GM12891 (cell line): ENCODE measurements around the genes DOCK8 and DMRT3.

DNA sequence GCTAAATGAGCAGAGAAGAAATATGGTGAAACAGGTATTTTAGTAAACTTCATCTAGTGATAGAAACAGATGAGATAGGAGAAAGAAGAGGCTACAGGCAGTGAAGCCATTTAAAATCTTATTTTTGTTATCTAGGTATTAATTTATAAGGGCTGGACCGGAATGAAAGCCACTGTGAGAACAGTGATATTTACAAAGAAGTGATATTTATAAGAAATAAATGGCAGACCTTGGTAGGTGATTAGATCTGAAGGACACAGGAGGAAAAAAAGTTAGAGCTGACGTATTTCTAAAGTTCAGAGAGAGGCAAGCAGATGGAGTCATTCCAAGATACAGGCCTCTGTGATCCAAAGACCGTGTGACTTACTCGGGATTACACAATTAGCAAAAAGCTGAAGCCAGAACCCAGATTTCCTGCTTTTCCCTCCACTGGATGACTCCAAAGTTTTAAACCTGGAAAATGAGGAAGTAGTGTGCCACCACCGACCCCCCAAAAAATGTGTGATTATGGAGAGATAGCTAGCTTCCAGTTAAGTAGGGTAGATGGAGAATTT is 3.2 kb upstream of the DOCK8 start:
- RRBS: no CpG with 5 or more reads among the region's 5 CpGs

DNA sequence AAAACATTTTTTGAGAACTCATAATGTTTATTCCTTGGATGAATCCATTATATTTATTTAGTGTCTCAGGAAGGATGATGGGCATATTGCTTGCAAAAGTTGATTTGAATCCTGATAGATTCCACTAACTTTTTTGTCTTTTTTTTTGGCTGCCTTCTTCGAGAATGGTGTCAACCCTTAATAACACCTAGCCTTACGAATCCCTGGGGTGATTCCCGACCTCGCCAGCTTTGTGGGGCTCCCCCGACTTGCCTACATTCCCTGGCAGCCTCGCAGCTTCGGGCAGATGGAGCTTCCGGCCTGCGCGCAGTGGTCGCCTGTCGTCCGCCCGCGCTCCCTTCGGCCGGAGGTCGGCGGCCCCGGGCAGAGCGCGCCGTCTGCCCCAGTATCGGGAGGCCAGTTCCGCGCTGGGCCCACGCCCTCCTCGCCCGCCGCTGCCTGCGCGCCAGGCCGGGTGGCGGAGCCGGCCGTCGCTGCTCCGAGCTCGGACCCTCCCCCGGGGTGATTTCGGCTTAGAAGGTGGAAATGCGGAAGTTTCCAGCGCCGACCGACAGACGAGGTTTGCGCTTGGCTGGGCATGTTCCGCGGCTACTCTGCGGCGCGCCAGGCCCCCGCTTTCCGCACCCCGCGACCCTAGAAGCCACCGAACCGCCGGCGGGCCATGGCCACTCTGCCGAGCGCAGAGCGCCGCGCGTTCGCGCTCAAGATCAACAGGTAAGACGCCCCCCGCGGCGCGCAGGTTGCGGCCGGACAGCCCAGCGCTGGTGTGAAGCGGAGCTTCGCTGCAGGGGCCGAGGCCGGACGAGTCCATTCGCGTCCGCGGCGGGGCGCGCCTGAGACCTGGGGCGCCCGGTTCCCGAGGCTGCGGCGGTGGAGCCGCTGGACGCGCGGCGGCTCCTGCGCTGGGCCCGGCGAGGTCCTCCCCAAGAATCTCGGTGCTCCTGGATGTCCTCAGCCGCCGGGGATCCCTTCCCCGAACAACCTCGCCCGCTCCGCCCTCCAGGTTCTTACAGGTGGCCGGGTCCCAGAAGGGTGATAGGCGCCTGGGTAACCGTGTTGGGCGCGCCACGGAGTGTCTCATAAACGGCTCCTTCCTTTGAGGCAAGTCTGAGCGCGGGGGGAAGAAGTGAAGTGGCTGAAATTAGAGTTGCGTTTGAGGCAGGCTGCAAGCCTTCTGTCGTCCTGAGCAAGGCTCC is at the start of gene DOCK8:
Gene DOCK8 (plus strand): TSS at position 550 of the 1,196 bp plus-strand sequence.
- RRBS: 1% methylated on average over 50 of the region's 119 CpGs

DNA sequence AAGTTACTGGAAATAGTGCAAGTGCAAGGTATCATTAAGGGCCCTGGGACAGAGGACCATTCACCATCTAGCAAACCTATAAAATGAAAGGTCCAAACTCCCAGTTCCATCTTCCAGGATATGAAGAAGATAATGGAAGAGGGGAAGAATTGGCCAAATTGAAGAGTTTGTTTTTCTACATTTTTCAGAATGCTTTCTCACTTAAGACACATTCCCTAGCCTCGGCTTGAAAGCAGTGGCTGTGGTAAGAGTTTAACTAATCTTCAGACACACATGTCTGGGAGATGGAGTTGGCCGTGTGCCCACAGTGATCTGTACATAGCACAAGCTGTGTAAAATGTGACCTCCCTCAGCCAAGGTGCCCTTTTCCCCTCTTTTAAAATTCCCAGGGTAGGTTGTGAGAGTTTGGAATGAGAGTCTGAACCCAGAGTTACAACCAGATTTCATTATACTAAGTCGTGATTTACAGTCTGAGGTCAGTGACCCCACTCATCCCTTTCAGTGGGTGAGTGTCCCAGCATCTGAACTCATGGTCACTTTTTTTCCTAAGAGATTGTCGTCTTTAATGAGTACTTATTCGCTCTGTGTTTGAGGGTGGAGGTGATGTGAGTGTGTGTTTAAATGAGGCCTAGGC is 59.5 kb upstream of the KANK1 start:
- RRBS: no CpG with 5 or more reads among the region's 5 CpGs

GRCh38 chr9:469200-469572 is 35.3 kb upstream of the KANK1 start:
- RRBS: no CpG with 5 or more reads among the region's 11 CpGs

DNA sequence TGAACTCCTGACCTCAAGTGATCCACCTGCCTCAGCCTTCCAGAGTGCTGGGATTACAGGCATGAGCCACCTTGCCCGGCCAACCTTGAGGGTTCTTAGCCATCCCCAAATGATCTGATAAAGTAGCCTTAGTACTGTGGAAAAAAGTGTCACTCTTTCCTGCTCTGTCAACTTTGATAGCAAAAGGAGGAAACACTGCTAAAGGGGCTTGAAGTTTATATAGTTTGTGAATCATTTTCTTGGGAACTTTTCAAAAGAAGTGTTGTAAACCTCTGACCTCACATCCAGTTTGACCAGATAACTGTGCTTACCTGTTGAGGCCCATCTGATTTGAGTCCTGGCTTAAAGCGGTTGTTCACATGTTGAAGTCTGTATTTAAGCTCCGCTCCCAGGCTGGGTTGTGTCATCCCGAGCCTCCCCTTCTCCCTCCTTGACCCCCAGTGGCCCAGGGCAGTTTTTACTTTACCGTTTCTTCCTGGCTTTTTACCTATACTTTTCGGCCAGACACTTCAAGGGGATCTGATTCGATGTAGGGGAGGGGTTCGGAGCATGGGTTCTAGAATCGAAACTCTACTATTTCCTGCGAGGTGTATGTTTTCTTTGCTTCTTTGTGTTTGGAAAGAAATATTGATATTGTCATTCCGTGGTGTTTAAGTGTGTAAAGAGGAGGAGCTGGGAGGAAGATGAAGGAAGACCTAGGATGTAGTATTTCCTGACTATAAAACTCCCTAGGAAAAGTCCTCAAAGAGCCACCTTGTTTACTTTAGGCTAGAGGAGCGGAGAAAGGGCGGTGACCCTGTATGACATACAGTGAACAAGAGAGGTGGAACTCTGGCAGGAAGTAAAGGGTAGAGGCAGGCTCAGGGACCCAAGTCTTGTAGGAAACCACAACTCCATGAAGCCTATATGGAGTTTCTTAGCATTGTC is 13.7 kb downstream of the KANK1 start:
- RRBS: no CpG with 5 or more reads among the region's 13 CpGs

- RRBS: no CpG with 5 or more reads among the region's 9 CpGs
These were observed 53.1 kb downstream of the KANK1 start for GRCh38 chr9:557251-558281.

DNA sequence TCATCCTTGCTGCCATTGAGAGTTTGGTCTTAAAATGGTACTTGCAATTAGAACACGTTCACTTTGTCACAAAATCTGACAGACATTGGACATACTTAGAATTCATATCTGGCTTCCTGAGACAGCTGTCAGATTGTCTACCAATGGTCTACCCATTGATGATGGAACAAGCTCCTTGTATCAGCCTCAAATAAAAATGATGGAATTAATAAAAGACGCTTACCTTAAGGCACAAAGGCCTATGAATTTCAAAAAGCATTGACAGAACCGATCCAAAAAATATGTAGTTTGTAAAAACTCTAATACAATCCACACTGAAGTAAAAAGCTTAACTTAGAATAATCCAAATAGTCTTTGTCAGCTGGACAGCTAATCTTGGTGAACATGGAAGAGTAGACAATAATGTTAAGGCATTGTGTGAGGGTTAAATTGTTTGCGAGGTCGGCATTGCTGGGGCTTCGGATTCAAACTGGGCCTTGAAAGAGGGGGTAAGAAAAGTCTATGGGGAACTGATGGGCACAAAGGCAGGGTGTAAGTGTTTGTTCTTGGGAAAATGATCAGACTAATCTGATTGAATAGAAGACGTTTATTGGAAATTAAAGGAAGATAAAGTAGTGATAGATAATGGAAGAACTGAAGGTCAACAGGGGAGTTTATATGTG is 80.9 kb downstream of the KANK1 start:
- RRBS: no CpG with 5 or more reads among the region's 7 CpGs

GRCh38 chr9:585928-586556 is 81.5 kb downstream of the KANK1 start:
- RRBS: no CpG with 5 or more reads among the region's 4 CpGs

DNA sequence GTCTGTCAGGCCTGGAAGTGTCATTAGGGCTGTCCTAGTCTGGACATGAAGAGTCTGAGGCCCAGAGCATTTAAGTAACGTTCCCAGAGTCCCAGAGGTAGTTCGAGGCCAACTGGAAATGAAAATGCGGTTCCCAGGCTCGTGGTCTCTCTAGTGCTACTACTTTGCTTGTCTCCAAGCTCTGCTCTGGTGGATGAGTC is 148.6 kb downstream of the KANK1 start:
- RRBS: no CpG with 5 or more reads among the region's 4 CpGs

DNA sequence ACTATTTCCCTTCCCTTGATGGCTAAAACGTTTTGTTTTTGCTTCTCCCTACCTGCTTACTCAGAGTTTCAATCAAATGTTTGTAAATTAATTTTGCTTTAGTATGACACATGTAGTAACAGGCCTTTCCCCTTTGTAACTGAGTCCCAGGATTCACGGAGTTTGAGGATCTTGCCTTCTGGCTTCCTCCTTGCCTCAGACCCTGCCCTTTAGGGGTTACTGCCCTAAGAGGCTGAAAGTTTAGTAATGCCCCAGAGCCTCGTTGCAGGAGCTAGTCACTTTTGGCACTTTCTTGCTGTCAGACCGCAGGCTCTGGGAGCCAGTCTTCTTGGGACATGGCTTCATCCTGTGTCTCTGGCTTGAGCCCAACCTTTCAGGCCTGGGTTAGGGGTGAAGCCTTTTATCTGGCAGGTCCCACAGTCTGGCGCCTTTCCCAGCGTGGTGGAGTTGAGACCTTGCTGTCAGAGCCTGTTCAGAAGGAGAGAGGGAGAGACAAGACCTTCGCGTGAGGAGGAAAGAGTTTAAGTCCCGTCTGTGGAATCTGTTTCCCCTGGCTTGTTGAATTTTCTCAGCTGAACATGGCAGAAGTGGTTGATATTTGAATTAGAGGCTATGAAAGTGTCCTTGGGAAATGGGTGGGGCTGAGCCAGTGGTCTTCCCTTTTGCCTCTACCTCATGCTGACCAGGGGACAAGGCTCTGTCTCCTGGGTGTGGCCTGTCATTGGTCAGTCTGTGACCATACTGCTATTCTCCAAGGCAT is 151.5 kb downstream of the KANK1 start:
- RRBS: no CpG with 5 or more reads among the region's 9 CpGs

DNA sequence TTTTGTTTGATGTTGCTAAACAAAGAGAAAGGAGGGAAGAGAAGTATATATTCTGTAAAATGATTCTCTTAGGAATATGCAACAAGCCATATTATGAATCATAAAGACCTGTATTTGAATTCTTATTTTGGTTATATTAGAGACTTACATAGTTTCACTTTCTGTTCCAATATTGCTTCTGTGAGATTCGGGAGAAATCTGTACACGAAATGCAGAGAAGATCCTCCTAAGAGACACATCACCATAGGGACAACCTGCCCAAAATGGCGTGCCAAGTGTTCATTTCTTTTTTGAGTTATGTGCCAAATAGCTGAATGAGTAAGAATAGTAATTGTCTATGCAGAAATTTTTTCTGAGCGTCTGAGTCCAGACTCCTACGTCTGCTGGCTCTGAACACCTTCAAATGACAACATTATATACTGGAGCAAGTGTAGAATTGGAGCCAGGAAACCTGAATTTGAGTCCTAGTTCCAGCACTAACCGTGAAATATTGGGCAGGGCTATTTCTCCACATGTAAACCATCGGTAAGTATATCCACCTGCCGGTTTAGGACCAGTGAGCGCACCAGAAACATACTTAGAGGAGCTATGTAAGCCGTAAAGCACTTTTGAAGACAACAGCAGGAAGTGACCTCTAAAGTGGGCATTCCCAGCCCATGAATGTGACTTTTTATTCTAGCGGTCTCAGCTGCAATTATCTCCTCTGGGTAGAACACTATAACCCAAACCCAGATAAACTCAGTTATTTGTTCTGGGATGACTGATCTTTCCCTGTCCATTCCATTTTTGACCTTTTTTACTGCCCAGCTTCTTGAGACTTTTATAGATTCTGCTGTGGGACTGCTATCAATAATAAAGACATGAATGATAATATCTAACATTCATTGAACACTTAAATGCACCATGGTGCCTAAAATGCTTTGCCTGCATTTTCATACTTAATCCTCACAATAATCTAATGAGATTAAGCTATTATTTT is 163.8 kb upstream of the DMRT1 start:
- RRBS: no CpG with 5 or more reads among the region's 11 CpGs

DNA sequence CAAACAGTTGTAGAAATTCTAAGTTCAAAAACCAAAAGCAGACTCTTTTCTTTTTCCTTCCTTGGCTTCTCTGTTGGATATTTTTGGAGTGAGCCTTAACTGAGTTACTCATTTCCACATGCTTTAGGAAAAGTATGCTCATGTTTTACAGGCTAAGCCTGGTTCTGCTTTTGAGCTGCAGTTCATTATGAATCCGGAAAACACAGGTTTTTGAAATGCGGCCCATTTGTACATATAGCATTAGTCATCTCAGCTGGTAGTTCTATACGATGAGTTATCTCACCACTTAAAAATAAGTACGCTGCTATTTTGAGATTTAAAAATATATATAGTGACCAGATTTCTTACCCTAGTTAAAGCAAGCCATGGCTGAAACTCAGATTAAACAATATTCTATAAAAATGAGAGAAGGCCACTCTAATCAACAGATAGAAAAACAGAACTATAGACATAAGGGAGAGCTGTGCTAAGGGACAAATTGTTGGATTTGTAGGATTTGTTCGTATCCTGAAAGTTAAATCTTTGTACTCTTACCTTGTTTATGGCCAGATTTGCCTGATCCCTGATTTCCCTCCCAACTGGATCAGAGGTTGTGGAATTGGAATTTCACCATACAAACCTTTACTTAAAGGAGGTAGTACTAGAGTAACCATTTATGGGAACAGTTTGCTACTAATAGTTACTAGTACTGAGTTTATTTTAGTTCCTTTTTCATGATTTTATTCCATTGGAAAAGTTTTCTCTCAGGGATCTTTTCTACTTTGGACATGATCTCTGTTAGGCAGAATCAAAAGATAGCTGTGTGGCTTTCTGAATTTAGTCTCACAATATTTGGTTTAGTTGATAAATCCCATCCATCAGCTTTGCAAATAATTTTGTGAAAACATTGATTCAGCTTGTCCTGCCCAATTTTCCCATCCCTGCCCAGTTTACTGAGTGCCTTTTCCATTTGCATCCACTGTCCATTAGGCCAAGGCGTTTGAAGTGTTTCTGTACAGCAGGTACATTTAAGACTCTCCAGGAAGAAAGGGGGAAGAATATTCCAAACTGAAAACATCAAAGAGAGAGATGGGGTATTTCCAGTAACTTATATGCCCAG is 156.2 kb upstream of the DMRT1 start:
- RRBS: no CpG with 5 or more reads among the region's 6 CpGs

DNA sequence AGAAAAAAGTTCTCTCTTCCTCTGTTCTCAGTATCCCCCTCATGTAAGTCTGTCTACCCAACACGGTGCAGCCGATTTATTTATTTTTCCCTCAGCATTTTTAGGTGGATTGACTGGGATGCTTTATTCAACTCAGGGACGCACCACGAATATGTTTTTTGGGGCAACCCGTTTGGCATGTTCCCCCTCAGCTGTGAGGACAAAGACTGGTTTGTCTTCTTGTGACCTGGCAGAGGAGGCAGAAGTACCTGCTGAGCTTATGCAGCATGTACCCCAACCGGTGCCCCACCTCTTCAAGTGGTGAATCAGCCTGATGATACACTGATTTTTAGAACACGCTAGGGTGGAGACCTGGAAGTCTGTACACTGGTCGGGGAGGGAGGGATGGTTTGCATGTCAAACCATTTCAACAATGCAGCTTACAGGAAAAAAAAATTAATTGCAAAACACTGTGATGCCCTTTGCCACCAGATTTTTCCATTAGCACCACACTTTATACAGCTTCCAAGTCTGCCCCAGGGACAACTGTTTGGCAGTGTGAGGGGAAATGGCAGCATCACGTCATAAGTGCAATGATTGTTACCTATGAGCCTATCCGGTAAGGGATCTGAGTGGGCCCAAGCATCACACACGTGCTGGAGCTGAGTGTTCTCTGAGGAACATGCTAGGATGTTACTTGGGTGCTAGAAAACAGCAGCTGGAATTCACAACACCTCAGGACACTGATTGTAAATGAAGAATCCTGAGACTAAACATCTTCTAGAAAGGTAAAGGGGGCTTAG is 155.2 kb upstream of the DMRT1 start:
- RRBS: no CpG with 5 or more reads among the region's 11 CpGs

DNA sequence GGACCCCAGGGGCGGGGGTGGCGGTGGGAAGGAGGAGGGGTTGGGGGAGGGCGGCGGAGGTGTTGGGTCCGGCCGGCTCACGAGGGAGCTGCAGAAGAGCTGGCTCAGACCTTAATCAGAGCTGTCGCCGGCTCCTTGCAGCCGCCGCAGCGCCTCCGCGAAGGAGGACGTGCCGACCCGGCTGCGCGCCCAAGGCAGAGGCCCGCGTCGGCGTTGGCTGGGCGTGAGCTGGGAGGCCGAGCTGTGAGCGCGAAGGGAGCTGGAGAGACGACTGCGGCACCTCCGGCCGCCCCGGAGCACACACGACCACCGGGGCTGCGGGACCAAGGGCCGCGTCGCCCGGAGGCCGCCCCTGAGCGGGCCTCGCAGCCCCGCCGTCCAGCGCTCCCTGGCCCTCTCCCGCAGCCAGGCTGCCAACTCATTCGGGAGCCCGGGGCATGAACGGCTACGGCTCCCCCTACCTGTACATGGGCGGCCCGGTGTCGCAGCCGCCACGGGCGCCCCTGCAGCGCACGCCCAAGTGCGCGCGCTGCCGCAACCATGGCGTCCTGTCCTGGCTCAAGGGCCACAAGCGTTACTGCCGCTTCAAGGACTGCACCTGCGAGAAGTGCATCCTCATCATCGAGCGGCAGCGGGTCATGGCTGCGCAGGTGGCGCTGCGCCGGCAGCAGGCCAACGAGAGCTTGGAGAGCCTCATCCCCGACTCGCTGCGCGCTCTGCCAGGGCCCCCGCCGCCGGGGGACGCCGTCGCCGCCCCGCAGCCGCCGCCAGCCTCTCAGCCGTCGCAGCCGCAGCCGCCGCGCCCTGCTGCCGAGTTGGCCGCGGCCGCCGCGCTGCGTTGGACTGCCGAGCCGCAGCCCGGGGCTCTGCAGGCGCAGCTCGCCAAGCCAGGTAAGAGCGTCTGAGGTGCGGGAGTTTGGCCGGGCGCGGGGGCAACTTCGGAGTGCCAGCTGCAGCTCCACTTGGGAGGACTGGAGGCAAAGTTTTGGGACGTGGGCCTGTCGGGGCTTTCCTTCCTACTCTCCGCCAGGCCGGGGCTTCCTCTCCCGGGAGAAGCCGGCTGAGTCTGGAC is at the start of gene DMRT3:
Gene DMRT3 (plus strand): TSS at position 91 of the 1,072 bp plus-strand sequence.
- RRBS: 7% methylated on average over 32 of the region's 118 CpGs

DNA sequence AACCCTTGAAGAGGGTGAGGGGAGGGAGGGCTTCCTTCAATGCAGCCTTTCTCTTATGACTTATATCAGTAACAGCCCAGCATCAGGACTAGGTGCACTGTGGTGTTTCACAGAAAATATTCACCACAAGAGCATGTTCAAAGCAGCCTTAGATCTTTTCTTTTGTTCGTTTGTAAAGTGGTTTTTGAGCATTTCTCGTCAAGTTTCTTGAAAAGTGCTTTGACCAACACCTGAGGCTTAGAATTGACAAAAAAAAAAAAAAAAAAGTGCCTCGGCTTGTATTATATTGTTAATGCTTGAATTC is 4.1 kb downstream of the SMARCA2 start:
- RRBS: no CpG with 5 or more reads among the region's 3 CpGs

DNA sequence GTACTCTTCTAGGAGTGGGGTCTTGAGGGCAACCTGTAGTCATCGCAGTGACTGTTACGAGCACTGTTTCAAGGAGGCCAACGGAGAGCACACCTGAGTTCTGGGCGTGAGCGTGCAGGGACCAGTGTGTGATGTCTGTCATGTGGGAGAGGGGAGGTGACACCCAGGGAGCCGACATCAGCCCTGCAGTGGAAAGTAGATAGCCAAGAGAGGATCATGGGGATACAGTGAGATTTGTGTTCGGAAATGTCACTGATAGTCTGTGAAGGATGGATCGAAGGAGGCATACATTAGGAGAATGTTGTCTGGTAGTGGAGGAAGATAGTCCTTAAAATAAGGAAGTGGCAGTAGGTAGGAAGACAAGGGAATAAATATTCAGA is 157.5 kb downstream of the SMARCA2 start:
- RRBS: no CpG with 5 or more reads among the region's 8 CpGs

DNA sequence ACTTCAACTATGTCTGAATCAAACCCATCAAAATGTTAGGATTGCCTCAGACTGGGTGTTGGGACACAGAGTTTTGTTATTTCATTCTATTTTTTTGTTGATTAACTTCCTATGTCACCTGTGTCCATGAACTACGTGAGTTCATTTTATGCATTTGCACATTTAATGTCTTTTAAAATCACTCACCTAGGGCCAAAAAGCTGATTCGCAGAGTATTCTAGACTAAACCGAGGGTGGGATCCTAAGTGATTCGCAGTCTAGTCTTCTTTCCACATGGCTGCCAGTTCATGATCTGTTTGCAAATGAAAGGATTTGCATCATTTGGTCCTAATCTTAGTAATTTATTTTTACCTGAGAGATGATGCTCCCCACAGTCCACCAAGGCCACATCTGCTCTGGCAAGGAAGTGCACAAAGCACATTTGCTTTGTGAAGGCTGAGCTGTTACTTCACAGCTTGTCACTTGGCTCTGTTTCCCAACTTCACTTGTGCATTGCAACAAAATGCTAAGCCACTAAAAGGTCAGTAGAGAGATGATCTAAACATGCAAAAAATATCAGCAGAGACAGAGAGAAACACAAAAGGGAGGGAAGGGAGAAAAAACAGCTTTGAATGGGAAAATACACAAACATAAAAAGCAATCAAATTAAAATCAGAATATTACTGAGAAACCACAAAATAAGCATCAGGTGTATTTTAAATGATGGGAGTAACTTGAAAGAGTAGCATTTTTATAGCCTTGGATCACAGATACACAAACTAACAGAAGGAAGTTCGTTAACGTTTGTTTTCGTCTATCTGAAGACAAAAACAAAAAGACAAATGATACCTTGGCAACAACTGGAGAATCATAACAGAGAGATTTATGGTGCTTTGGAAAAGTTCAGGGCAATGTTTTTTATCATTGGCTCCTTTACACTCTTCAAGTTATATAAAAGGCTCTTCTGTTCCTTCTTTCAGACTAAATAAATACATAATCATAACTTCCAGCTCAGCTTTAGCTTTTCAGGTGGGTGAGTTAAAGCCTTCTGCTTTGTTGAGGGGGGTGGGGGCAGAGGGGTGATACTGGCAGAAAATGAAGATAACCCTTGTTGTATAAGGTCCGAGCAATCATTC is 128.3 kb upstream of the VLDLR start:
- RRBS: no CpG with 5 or more reads among the region's 8 CpGs

DNA sequence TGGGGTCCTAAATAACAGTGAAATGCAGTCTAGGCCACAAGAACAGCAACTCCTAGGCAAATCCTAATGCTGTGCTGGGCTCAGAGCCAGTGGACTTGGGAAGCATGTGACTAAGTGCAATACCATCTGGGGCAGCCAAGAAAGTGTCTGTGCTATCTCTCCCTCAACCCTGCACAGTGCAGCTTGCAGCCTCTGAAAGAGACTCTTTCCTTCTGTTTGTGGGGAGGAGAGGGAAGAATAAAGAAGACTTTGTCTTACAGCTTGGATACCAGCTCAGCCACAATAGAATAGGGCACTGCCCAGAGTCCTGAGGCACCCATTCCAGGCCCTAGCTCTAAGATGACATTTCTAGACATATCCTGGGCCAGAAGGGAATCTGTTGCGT is 62.0 kb upstream of the VLDLR start:
- RRBS: no CpG with 5 or more reads among the region's 1 CpG

GRCh38 chr9:3088172-3088644 is 244.3 kb upstream of the PUM3 start:
- RRBS: no CpG with 5 or more reads among the region's 9 CpGs